MCF 10A (cell line): ENCODE data around the gene NOL12.

GRCh38 chr22:37659535-37660061 is 1.1 kb downstream of the PDXP start:
- PRO-cap = no peak
- RRBS = no CpG with 5 or more reads among the region's 8 CpGs

DNA sequence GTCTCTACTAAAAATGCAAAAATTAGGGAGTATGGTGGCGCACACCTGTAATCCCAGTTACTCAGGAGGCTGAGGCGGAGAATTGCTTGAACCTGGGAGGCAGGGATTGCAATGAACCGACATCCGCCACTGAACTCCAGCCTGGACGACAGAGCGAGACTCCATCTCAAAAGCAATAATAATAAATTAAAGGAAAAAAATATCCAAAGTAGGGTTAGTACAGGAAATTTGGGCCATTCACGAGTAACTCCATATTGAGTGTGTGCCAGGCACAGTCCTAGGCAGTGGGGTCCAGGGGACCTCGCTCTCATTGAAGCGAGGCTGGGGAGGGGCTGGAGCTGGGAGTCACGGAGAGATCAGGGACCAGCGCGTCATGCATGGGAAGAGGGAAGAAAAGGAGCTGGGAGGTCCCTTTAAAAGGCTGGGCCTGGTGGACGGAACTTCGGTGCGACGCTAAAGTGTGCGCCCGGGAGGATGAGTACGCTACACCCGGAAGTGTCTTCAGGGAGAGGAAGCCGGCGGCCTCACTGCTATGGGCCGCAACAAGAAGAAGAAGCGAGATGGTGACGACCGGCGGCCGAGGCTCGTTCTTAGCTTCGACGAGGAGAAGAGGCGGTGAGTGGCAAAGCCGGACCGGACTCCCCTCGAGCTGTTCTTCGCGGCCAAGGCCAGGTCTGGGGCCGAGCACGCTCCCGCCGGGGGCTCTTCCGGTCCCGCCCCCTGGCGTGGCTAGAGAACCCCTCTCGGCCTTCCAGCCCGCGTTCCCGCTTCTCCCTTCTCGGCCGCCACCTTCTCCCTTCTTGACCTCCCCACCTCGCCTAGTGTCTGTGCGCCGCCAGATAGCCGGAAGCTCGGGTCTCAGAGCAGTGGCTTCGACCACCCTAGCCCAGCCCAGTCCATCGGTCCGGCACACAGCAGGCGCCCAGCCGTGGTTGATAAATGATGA is at the start of gene NOL12:
NOL12 (plus strand) TSS at position 483 of the 946 bp plus-strand sequence.
- PRO-cap = bidirectional peak, plus-strand start at position 486 of the sequence, minus-strand start at position 168 of the sequence; bidirectional peak, plus-strand start at position 754 of the sequence, minus-strand start at position 667 of the sequence
- RRBS = under 1% methylated on average over 26 of the region's 60 CpGs

- PRO-cap = bidirectional peak, plus-strand start at chr22:37750086, minus-strand start at chr22:37750059
- RRBS = no CpG with 5 or more reads among the region's 14 CpGs
These were observed 53.0 kb downstream of the TRIOBP start for GRCh38 chr22:37749645-37750499.

GRCh38 chr22:37784649-37785535 is 20.1 kb upstream of the H1-0 start:
- PRO-cap = bidirectional peak, plus-strand start at chr22:37785065, minus-strand start at chr22:37784959
- RRBS = no CpG with 5 or more reads among the region's 13 CpGs

DNA sequence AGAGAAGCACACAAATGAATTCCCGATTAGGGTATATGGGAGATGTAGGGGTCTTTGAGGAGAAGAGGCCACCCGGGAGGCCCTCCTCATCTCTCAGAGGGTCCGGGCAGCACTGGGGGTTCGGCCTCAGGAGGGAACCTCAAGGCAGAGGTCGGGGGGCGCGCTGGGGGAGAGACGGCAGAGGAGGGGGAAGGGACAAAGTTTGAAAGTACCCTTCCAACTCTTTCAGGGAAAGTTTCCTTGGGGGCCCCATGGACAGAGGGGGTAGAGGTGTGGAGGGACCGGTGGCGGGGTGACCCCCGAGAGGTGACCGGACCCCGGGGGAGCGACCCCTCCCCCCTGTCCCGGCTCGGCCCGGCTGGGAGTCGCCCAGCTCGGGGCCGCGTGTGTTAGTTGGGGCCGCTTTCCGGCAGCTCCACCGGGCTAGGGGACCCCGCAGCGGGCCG is 622 bp upstream of the H1-0 start:
- PRO-cap = no peak
- RRBS = 4% methylated on average over 7 of the region's 27 CpGs

DNA sequence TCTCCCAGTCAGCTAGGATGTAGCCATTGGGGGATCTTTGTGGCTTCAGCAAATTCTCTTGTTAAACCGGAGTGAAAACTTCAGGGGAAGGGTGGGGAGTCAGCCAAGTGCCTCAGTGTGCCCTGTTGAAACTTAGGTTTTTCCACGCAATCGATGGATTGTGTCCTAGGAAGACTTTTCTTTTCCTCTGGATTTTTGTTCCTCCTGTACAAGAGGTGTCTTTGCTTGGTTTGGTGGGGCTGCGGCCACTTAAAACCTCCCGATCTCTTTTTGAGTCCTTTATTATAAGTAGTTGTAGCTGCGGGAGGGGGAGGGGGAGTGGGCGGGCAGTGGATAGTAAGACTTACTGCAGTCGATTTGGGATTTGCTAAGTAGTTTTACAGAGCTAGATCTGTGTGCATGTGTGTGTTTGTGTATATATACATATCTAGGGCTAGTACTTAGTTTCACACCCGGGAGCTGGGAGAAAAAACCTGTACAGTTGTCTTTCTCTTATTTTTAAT is 882 bp upstream of the GCAT start:
- PRO-cap = no peak
- RRBS = no CpG with 5 or more reads among the region's 9 CpGs

GRCh38 chr22:37818383-37819313 is 4.5 kb upstream of the GALR3 start:
- PRO-cap = no peak
- RRBS = 86% methylated on average over 10 of the region's 79 CpGs

- PRO-cap = no peak
- RRBS = 94% methylated on average over 3 of the region's 9 CpGs
These were observed 4.7 kb downstream of the MICALL1 start for GRCh38 chr22:37910761-37911167.

- PRO-cap = no peak
- RRBS = no CpG with 5 or more reads among the region's 8 CpGs
These were observed 7.1 kb downstream of the MICALL1 start for GRCh38 chr22:37913135-37913677.

GRCh38 chr22:37981523-37981945 is 2.8 kb downstream of the SOX10 start:
- PRO-cap = no peak
- RRBS = no CpG with 5 or more reads among the region's 5 CpGs

DNA sequence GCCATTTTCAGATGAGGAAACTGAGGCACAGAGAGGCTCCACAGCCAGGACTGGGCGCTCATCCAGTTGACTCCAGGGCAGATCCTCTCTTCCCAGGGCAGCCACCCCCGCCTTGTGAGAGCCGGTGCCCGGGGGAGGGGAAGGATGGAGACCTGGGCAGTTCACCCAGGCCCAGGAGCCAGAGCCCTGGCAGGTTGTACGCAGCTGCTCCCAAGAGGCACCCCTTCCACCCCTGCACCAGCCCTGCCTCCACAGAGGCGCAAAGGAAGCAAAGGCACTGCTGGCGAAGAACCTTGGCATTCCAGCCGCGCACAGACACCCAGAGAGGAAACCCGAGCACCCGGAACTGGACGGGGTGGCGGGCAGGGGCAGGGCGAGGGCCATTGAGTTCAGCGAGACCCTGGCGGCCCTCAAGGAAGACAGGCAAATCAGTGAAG is 17.8 kb upstream of the PICK1 start:
- PRO-cap = no peak
- RRBS = no CpG with 5 or more reads among the region's 16 CpGs

- PRO-cap = no peak
- RRBS = no CpG with 5 or more reads among the region's 26 CpGs
These were observed 16.9 kb upstream of the BAIAP2L2 start for GRCh38 chr22:38127133-38128075.

DNA sequence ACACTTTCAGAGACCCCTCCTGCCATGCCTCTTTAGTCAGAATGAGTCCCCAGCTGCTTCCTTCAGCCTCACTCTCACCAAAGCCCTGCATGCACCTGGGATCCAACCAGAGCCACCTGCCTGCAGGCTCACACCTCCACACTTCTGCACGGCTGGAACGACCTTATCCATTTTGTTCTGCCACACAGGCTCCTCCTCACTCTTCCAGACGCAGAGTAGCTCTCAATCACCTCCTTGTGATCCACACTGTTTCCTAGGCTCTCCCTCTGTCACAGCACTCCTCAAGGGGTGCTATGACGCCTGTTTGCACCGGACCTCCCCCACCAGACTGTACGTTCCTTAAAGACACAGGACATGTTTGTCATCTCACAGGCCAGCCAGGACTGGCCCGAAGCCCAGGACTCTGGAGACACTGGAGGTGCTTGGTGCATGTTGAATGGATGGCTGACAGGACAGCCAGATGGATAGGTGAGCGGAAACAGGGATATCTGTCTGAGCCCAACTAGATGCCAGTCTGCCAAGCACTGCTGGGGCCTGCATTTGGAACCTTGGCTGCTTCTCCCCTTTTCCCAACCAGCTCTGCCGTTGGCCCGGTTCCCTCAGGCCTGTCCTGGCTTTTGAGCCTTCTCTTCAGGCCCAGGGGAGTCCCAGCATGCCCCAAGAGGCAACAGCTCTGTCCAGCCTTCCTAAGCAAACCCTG is 13.7 kb downstream of the PLA2G6 start:
- PRO-cap = no peak
- RRBS = no CpG with 5 or more reads among the region's 10 CpGs

DNA sequence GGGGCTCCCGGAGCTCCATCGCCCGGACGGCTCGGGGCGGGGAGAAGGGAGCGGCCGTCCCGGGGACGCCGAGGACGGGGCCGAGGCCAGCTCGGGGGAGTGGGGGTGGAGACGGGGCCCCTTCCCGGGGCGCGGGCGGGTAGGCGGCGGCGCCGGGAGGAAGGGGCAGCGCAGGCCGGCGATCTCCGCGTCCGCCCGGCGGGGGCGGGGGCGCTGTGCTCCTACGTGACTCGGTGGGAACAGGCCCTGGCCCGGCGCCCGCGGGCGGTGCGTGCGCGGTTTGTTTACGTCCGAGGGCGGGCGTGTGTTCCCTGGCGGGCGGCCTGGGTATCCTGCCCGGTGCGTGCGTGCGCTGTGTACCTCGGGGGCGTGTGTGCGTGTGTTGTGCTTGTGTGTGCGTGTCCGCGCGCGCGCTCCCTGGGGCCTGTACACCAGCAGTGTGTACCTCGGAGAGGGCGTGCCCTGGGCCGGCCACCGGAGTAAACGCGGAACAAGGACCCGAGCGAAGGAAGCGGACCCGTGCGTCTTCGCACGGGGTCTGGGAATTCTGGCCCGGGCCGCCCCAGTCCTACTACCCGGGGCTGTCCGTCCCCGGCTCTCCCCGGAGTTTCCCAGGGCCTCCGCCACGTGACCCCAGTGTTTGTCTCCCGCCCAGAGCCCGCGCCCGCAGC is 656 bp downstream of the MAFF start:
- PRO-cap = bidirectional peak, plus-strand start at position 355 of the sequence, minus-strand start at position 217 of the sequence; bidirectional peak, plus-strand start outside the sequence, minus-strand start at position 540 of the sequence
- RRBS = under 1% methylated on average over 40 of the region's 87 CpGs

DNA sequence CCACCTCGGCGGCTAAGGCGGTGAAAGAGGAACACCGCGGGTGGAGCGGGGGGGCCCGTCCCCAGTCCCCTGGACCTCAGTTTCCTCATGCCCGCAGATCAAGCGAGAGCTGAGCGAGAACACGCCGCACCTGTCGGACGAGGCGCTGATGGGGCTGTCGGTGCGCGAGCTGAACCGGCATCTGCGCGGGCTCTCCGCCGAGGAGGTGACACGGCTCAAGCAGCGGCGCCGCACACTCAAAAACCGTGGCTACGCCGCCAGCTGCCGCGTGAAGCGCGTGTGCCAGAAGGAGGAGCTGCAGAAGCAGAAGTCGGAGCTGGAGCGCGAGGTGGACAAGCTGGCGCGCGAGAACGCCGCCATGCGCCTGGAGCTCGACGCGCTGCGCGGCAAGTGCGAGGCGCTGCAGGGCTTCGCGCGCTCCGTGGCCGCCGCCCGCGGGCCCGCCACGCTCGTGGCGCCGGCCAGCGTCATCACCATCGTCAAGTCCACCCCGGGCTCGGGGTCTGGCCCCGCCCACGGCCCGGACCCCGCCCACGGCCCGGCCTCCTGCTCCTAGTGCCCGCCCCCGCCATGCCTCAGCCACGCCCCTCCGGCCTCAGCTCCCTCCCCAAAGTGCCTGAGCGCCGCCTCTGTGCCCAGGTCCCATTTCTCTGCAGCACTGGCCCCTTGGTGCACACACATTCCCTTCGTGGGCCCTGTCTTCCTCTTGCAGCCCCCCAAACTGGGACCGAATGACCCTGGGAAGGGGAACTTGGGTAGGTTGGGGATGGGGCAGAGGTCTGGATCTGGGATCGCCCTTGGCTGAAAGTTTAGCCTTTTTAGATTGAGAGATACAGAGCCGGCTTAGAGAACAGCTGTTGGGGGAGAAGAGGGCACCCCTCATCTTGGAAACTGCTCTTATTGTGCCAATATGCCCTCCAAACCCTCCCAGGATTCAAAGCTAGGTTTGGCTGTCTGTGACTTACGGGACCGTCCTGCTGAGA is 12.8 kb downstream of the MAFF start:
- PRO-cap = no peak
- RRBS = 57% methylated on average over 4 of the region's 85 CpGs

DNA sequence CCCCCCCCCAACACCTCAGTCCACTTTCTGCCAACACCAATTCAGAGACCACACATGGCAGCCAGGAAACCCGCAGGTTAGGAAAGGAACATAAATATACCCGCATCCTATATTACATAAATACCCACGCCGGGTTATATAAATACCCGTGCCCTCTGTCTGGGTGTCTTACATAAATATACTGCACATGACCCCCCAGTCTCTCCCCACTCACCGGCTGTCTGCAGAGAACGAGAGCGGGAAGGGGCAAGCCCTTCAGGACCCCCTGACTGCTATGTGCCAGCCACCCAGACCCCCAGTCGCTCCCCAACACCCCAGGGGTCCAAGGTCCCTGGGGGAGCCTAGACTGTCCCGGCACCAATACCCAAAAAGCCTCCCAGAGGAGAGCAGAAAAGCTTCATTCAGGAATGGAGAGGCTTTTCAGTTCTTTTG is 1.6 kb downstream of the CSNK1E start:
- PRO-cap = no peak
- RRBS = 3% methylated on average over 3 of the region's 10 CpGs

DNA sequence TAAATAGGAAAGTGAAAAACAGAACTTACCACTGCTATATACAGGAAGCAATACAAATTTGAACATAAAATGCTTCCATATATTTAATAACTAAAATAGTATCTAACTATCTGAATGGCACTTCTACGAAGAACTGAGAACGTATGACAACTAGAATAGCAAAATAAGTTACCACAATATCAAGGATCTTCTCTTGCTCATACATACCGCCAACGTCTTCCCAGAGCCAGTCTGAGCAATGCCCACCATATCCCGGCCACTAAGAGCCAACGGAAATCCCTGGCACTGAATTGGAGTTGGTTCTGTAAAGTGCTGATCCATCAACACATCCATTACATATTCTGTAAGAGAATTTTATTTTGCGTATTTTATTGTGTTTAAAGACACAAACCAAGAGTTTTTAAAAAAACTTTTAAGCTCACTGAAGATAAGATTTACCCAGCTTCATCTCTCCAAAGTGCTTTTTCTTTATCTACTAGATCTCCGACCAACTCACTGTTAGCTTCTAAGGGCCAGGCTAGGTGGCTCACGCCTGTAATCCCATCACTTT is 7.8 kb downstream of the DDX17 start:
- PRO-cap = no peak
- RRBS = no CpG with 5 or more reads among the region's 9 CpGs

- PRO-cap = no peak
- RRBS = no CpG with 5 or more reads among the region's 3 CpGs
These were observed 25.7 kb upstream of the DDX17 start for GRCh38 chr22:38531874-38532217.

DNA sequence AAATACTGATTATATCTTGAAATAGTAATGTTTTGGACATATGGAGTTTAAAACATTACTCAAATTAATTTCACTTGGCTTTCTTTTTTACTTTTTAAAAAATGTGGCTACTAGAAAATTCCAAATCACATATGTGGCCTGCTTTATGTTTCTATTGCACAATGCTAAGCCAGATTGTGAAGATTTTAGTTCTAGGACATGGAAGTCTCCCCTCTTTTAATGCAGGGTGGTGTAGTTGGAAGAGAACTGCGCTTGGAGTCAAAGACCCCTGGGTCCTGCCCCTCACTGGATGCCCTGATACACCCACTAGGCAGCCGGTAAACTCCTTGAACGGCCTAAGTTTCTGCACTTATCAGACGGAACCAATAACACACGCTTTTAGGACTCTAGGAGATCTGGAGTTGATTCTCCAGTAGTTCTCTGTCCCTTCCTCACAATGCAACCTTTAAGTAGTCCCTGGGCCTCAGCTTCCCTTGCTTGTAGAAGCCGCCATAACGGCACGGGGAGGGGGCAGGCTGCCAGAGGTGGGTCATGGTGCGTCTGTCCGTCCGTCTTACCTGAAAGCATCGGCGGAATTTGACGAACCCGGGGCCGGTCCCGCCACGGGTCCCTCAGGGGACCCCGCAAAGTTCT is 513 bp downstream of the FAM227A start:
- PRO-cap = bidirectional peak, plus-strand start at position 412 of the sequence, minus-strand start at position 182 of the sequence
- RRBS = 3% methylated on average over 4 of the region's 19 CpGs

DNA sequence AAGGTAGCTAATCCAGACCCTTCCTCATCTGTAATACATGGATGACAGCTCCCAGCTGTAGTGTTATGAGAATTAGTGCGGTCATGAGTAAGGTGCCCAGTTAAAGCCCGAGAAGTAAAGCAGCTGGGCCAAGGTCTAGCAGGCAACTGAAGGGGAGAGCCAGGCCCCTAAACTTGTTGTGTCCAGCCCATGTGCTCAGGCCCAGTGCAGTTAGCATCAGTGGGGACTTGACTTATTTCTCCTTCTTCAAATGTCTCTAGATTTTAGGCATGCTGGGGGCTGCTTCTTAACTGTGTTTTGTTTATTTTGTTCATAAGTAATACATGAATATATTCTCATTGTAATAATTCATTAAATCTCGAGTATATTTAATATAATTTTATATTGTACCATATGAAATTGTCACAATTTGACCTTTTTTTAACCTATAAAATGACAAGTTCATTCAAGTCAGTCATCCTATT is 1.2 kb downstream of the CBY1 start:
- PRO-cap = bidirectional peak, plus-strand start at position 207 of the sequence, minus-strand start at position 148 of the sequence
- RRBS = no CpG with 5 or more reads among the region's 3 CpGs